SJSA1 (cell line): ENCODE measurements around a stretch of chr15.

- RAMPAGE, long total RNA: no peak
These were observed 12.3 kb downstream of the GNB5 start for GRCh38 chr15:52178946-52179149.

GRCh38 chr15:52228729-52229360, 37.7 kb upstream of the GNB5 start:
- RAMPAGE, long total RNA: no peak

GRCh38 chr15:52248517-52249431, 46.8 kb downstream of the MYO5C start:
- RAMPAGE, long total RNA: no peak

DNA sequence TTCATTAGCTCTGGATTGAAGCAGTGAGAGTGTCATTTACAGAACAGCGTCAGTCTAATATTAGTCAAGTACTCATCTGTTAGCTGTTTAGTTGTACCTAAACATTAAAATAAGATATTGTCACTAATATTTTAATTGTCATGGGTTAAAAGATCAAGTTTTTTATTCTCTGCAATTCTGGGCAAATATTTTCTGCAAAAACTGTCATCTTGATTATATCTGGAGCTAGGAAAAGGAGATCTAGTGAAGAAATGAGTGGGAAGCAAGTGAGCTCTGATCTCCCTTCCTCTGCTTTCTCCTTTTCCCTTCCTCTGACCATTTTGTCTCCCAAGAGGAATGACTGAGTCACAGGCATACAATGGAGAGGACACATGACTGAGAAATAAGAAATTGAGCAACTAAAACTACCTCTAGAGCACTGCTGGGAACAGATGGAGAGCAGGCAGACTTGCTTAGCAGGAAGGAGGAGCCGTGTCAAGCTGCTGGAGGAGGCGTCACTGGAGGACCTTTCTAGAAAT, 66.8 kb upstream of the MYO5C start:
- RAMPAGE, long total RNA: no peak

- RAMPAGE, long total RNA: no peak
These were observed 87.5 kb upstream of the MYO5C start for GRCh38 chr15:52382968-52383599.

DNA sequence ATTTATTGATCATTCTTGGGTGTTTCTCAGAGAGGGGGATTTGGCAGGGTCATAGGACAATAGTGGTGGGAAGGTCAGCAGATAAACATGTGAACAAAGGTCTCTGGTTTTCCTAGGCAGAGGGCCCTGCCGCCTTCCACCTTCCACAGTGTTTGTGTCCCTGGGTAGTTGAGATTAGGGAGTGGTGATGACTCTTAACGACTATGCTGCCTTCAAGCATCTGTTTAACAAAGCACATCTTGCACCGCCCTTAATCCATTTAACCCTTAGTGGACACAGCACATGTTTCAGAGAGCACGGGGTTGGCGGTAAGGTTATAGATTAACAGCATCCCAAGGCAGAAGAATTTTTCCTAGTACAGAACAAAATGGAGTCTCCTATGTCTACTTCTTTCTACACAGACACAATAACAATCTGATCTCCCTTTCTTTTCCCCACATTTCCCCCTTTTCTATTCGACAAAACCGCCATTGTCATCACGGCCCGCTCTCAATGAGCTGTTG, 69.5 kb downstream of the MYO5A start:
- RAMPAGE, long total RNA: no peak

- RAMPAGE, long total RNA: no peak
These were observed 464 bp upstream of the MYO5A start for GRCh38 chr15:52529106-52529582.

GRCh38 chr15:52566789-52567284, 2.0 kb downstream of the ARPP19 start:
- RAMPAGE, long total RNA: no peak

- RAMPAGE, long total RNA: no peak
These were observed 26.0 kb upstream of the ARPP19 start for GRCh38 chr15:52594527-52595461.

- RAMPAGE, long total RNA: no peak
These were observed 21.8 kb downstream of the ATOSA start for GRCh38 chr15:52657464-52657752.

DNA sequence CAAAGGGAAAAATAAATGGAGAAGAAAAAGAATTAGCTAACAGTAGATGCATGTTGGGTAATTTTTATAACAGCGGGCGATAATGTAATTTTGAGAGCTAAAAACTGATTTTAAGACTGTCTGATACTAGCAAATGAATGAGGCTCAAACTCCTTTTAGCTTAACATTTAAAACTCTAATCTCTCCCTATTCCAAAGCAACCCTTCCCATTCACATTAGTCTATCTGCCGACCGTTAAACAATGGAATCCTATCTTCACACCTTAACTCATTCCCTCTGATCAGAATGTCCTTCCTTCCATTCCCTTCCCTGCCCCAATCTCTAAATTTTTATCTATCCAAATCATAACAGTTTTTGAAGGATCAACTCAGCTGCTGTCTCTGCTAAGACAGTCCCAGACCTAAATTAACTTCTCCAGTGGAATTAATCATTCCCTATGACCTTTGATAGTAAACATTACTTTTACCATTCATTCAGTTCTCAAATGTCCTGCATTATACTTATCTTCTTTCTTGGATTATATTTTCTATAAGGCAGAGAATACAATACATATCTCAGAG, 16.2 kb downstream of the ATOSA start:
- RAMPAGE, long total RNA: no peak

GRCh38 chr15:52729938-52730750, 51.0 kb upstream of the ATOSA start:
- RAMPAGE, long total RNA: no peak

- RAMPAGE, long total RNA: no peak
These were observed 16.9 kb upstream of the ONECUT1 start for GRCh38 chr15:52807069-52807483.

GRCh38 chr15:52974408-52974658, 184.2 kb upstream of the ONECUT1 start:
- RAMPAGE, long total RNA: no peak

DNA sequence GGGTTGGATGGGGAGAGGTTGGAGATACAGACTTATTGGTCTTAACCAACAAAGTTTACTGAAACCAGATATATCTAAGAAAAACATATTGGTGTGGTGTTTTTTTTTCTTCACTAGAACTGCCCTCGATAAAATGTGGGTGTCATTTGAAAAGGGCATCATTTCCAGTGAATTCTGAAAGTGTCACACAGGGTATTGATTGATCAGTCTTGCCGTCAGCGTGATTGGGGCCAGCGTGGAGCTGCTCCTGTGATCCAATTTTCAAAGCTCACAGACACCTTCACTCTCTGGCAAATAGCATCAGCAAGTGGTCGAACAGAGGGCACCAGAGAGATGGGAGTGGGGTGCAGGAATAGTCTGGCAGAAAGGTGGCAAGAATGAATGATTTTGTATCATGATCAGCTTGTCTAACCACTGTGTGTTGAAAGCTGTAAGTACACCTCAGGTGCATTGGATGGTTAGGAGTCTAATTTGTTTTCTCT, 242.7 kb upstream of the ONECUT1 start:
- RAMPAGE, long total RNA: no peak

GRCh38 chr15:53448621-53449132, 310.8 kb downstream of the WDR72 start:
- RAMPAGE, long total RNA: no peak

GRCh38 chr15:54277722-54278292, 299.6 kb downstream of the UNC13C start:
- RAMPAGE, long total RNA: no peak

DNA sequence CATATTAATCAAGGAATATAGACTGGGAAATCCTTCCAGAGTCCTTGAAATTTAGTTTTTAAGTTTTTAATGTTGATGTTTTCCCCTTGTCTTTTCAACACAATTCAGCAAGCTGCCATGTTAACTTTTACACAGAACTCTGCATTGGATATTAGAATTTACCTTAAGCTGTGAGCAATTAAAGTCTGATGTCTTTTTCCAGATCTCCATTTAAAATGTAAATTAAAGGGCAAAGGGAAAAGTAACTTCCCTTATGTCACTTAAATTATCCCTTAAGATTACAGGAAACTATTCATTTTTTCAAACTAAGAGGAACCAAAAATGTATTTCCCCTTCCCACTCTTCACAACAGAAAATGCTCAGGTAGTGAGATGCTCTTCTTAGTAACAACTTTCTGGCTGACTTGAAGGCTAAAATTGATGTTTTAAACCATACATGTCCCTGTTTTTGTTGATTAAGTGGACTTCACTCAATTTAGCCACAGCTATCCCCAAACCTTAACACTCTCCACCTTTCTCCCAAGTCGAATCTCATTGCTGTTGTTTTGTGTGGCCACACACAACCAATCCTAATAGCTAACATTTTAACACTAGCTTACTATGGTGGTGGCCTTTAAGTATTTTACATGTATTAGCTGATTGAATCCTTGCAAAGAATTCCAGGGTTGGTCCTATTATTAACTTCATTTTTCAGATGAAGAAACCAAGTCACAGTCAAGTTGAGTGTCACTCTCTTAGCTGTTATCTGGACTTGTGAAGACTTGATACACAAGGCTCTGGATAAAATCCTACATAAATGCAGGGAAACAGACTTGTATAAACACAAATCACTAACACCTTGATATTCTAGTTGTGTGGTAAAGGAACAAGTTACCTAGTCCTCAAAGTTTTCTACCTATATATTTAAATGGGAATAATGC, 17.5 kb downstream of the RSL24D1 start:
- RAMPAGE, long total RNA: no peak

- RAMPAGE, long total RNA: no peak
These were observed 12.4 kb downstream of the RAB27A start for GRCh38 chr15:55276980-55277751.

- RAMPAGE, long total RNA: no peak
These were observed 39.5 kb upstream of the PYGO1 start for GRCh38 chr15:55627610-55628101.